M059J (cell line): Measurements from ENCODE around the gene SHISA4.

DNA sequence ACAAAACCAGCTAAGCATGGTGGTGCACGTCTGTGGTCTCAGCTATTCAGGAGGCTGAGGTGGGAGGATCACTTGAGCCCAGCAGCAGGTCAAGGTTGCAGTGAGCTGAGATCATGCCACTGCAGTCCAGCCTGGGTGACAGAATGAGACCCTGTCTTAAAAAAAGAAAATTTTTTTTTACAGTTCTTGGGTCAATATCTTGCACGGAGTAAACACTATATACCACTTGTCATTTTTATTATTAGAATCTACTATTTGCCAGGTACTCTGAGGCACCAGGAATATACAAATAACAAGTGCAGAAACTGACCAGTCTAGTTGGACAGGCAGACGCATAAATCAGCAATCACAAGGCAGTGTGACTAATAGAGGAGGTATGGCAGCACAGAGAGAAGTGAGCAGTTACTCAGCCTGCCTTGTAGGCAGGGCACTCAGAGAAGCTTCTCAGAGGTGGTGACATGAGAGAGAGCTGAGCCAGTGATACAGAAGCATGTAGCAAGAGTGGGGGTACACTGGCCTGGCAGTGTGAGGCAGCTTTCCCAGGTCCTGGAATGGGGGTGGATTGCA lies 8.0 kb downstream of the PHLDA3 start:
- RAMPAGE, long total RNA = no peak

GRCh38 chr1:201469719-201470294 lies 819 bp upstream of the PHLDA3 start:
- RAMPAGE, long total RNA = no peak

GRCh38 chr1:201516291-201516859 lies 9.5 kb upstream of the CSRP1 start:
- RAMPAGE, long total RNA = no peak

- RAMPAGE, long total RNA = no peak
Observed at GRCh38 chr1:201559688-201560265, 20.9 kb downstream of the NAV1 start.

DNA sequence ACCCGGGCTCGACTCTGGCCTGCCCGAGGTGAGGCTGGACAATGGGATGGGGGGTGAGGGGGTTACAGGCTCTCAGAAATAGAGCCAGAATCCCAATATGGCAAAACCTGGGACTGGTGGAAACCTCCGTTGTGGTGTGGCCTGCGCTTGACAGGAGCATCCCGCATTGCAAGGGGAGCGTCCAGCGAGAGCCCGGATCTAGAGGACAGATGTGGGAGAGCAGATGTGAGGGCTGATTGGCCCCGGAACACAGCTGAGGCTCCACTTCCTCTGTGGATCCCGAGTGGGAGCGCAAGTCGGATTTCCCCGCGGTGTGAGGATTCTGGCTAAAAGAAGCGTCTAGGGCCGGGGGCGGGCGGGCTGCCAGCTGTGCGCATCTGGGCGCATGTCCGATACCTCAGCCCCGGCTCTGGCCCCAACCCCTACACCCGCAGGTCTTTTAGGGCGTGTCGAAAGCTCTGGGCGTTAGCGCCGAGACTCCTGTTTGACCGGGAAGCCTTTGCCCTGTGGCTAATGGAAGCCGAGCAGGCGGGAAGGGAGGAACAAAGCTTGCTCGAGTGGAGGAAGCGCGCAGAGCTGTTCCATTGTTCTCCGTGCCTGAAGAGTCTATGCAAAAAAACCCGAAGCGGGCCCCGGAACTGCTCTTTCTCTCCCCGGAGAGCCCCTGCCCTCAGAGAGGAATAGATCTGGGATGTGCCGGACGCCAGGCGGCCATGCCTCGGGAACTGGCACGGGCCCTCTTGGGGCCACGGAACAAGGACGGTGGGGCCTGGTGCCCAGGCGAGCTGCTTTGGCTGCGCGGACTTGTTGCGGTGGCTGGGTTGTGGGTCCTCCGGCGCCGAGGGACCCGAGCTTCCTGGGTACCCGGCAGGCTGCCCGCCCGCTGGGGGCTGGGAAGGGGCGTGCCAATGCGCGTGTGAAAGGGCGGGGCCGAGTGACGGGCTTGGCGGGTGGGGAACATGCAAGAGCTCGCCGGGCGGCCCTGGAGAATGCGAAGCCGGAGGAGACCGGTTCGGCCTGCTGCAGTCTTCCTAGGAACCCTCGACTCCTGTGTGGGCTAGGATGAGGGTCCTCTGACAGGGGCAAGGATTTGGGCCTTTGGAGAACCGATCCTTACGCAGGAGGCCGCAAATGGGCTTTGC lies 111.1 kb downstream of the NAV1 start:
- RAMPAGE, long total RNA = no peak

DNA sequence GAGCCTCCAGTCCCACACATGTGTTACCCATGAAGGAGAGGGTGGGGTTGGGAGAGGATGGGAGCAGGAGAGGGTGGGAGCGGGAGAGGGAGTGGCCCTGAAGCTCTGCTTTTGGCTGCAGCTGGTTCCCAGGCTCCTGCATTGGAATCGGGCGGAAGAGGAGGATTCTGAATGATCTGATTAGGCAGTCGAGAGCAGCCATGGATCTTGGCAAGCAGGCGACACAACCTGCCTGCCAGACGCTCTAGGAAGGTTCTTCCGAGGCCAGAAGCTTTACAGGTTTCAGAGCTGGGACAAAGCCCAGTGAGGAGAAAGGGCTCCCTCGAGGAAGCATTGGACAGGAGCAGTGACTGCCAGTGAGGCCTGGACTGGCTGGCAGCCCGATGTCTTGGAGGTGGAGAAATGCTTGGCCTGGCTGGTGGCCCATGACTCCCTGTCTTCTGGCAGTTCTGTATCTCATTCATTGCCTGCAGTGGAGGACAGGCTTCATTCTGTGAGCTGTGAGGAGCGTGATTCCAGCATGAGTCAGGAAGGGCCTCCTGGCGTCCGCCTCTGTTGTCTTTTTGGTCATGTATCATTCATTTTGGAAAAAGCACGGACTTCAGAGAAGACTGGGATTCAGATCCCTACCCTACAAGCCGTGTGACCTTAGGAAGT lies 132.7 kb upstream of the IPO9 start:
- RAMPAGE, long total RNA = no peak

- RAMPAGE, long total RNA = no peak
Observed at GRCh38 chr1:201715452-201716342, 113.3 kb upstream of the IPO9 start.

GRCh38 chr1:201882443-201883197 lies 6.1 kb upstream of the SHISA4 start:
- RAMPAGE, long total RNA = no peak

GRCh38 chr1:201888066-201889210 lies at the start of gene SHISA4:
Gene SHISA4, plus strand, starts transcription at chr1:201888898.
- RAMPAGE, long total RNA = no peak

GRCh38 chr1:202012148-202013045 lies 2.0 kb downstream of the ELF3 start:
- RAMPAGE, long total RNA = no peak

GRCh38 chr1:202131854-202133036 lies 9.5 kb downstream of the GPR37L1 start:
- RAMPAGE, long total RNA = no peak

- RAMPAGE, long total RNA = no peak
Observed at GRCh38 chr1:202142866-202143386, 1.6 kb downstream of the ARL8A start.

GRCh38 chr1:202143569-202144411 lies 747 bp downstream of the ARL8A start:
- RAMPAGE, long total RNA = no peak

- RAMPAGE, long total RNA = no peak
Observed at GRCh38 chr1:202150672-202150994, 6.1 kb upstream of the ARL8A start.

GRCh38 chr1:202155192-202155915 lies 5.0 kb downstream of the PTPN7 start:
- RAMPAGE, long total RNA = no peak

GRCh38 chr1:202451242-202451641 lies 102.7 kb downstream of the PPP1R12B start:
- RAMPAGE, long total RNA = no peak

DNA sequence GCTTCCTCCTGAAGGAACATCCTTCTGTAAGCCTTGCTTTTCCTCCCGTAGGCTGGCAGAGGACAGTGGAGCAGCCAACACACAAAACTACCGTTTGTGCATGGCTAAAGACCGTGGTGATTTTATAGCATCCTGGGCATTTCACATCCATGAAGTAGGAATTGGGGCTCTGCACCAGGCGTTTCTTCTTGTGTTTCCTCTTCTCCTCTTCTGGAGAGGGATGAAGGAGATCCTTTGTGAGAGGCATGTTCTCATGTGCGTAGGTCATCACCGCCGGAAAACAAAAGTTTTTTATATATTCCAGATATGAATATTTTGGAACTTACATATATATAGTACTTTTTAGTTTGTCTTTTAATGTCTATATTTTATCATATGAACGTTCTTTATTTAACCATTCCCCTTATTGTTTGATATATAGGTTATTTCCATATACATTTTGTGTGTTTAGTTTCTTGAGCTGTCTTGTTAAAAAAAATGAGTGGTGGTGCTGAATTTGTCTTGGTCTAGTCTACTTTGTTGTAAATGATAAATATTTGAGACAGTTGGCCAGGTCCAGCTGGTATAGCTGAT lies 123.5 kb downstream of the PPP1R12B start:
- RAMPAGE, long total RNA = no peak

- RAMPAGE, long total RNA = no peak
Observed at GRCh38 chr1:202542400-202543189, 167.7 kb downstream of the SYT2 start.

DNA sequence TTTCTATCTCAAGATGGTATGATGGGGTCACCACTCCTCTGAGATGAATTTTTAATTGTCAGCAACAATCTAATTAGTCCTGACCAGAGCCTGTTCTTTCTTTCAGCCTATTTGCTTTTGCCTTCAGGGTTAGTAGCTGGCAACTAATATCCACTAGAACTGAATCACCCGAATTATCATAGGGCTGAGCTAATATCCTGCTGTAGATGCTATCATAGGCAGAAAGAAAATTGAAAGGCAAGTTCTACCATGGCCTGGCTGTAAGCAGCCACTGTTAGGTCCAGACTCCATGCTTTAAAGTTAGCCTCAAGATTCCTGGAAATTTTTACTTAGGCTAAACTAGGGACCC lies 134.0 kb downstream of the SYT2 start:
- RAMPAGE, long total RNA = no peak

GRCh38 chr1:202756058-202756823 lies 46.0 kb upstream of the SYT2 start:
- RAMPAGE, long total RNA = no peak